Non-pigmented ciliary epithelial cell (primary cell): ENCODE measurements around the genes DUSP10 and TP53BP2.

- RRBS = no CpG with 5 or more reads among the region's 41 CpGs
These were observed at the start of gene DUSP10 for GRCh38 chr1:221741212-221742189. Gene DUSP10, minus strand, starts transcription at chr1:221742089.

- RRBS = no CpG with 5 or more reads among the region's 9 CpGs
These were observed 97.9 kb upstream of the DUSP10 start for GRCh38 chr1:221839638-221840270.

DNA sequence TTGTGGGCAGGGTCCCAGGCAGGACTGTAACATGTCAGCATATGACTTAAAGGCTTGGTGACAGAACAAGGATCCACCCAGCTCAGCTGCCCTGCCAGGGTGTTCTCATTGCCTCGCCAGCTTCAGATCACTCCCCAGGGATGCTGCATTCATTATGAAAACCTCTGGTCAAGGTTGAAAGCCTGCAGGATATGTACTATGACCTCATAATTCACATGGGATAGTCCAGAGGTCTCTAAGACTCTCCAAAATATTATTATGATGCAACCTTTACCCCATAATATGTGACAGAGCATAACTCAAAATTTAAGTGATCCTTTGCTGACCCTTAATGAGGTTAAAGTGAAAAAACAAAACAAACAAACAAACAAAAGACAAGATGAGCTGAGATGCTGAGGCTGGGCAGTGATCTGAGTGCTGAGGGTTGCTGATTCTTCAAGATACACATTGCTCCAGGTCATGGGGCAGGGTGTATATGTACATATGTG is 98.7 kb upstream of the DUSP10 start:
- RRBS = no CpG with 5 or more reads among the region's 1 CpG

GRCh38 chr1:221969260-221969751 is 227.4 kb upstream of the DUSP10 start:
- RRBS = no CpG with 5 or more reads among the region's 5 CpGs

- RRBS = no CpG with 5 or more reads among the region's 3 CpGs
These were observed 286.8 kb upstream of the DUSP10 start for GRCh38 chr1:222028602-222029081.

DNA sequence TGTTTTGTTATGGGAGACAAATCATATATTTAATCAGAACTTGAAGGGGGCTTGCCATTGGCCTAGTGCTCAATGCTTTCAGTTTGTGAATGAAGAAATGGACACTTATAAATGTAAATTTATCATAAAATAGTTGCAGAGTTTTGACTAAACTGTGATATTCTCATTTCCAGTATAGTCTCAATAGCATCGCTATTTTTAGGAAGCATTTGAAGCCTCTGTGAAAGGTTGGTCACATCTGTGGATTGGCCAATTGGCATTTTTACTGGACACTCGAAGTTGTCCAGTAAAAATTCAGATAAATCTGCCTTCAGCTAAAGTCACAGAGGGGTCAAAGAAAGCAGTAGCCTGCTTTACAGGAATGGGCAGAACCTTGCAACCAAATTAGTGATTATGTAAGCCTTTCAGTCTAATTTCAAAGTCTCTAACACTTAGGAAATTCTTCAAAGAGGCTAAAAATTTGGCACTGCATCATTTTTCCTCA is 318.2 kb upstream of the DUSP10 start:
- RRBS = no CpG with 5 or more reads among the region's 2 CpGs

DNA sequence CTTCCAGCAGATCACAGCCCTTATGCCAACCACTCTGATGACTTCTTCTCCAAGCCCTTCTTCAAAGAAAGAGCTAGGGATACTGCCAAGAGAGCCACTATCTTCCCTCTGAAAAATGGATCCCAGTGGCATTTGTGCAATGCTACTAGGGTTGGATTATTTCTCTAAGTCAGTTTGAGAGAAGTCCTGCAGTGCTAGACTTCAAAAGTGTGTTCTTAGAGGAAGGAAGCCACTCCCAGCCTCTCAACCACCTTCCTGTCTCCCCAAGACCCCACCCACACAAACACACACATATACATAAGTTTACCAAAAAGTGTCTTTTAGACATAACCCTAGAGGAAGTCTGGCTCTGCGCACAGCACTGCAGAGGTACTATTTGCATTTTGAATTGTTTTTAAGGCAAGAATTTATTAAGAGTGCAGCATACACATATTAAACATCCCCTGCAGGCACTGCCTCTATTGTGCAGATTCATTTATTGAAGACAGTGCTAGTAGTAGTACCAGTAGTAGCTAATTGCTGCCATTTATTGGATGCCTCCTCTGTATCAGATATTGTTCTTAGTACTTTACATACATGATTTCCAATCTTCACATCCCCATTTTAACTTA is 127.3 kb downstream of the HHIPL2 start:
- RRBS = no CpG with 5 or more reads among the region's 1 CpG

DNA sequence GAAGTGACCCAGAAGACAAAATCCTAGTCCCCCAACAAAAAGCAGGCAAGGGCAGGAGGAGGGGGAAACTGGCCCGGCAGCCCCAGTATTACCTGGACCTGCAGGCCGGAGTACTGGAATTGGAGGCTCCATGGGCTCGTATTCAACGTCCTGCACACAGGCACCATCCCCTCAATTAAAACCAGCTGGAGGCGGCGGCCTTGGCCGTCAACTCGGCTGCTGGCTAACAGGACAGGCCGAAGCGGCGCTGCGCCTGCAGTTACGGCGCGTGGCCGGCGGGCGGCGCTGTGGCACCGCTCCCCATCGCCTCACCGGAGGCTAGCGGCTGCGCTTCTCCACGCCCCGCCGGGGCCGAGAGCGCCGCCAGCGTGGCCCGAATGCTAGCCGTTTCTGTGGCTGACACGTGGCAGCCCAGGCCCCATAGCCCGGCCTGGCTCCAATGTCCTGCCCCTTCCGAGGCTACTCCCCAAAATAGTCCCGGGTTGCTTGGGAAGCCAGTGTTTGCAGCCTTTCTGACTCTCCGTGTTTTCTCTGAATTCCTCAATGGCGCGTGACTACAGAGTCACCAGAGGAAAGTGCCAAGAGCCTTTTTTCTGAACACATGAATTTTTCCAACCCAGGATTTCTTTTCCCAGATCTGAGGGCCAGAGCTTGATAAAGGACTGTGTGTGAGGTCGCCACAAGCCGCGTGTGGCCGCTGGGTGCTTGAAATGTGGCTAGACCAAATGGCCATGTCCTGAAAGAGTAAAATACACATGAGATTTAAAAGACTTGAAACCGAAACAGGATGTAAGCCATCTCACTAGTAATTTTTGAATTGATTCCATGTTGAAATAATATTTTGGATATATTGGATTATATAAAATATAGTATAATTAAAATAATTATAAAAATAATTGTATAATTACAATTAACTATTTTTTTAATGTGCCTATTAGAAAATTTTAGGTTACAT is 82.4 kb downstream of the HHIPL2 start:
- RRBS = 2% methylated on average over 17 of the region's 45 CpGs

- RRBS = no CpG with 5 or more reads among the region's 3 CpGs
These were observed 119.9 kb downstream of the TLR5 start for GRCh38 chr1:223023083-223023661.

GRCh38 chr1:223027412-223028162 is 115.5 kb downstream of the TLR5 start:
- RRBS = no CpG with 5 or more reads among the region's 19 CpGs

DNA sequence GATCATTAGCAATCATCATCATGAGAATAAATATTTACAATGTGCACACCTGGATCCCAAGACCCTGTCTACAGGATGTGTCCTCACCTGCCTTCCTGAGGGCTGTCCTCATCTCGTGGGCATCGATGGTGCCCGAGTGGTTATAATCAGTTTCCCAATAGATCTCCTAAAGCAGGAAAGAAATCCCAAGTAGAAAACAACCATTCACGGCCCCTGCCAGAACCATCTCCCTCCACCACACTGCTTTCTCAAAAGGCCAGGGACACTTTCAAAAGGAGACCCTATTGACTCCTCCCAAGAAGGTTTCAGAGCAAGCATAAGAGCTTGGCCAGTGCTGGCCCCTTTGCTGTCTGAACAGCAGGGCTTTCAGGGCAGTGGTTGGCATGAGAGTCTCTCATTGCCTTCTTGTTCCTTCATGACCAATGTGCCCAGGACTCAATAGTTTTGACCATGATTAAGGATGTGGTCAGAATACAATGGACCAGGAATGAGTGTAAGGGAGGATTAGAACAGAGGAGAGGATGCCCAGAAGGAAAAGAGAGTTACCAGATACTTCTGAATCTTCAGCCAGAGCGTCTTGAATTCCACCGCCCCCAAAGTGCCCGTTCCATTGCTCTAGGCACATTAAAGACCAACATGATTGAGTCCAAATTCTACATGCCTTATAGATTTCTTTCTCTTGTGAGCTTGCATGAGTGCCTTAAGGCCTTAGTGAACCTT is 120.7 kb downstream of the CAPN8 start:
- RRBS = no CpG with 5 or more reads among the region's 7 CpGs

GRCh38 chr1:223655270-223655519 is 10.3 kb downstream of the CAPN8 start:
- RRBS = no CpG with 5 or more reads among the region's 1 CpG

- RRBS = 4% methylated on average over 6 of the region's 70 CpGs
These were observed 36.6 kb downstream of the CAPN2 start for GRCh38 chr1:223748670-223749535.

- RRBS = no CpG with 5 or more reads among the region's 2 CpGs
These were observed 63.5 kb downstream of the CAPN2 start for GRCh38 chr1:223775933-223776220.

GRCh38 chr1:223778221-223779187 is 66.2 kb downstream of the CAPN2 start:
- RRBS = no CpG with 5 or more reads among the region's 12 CpGs

DNA sequence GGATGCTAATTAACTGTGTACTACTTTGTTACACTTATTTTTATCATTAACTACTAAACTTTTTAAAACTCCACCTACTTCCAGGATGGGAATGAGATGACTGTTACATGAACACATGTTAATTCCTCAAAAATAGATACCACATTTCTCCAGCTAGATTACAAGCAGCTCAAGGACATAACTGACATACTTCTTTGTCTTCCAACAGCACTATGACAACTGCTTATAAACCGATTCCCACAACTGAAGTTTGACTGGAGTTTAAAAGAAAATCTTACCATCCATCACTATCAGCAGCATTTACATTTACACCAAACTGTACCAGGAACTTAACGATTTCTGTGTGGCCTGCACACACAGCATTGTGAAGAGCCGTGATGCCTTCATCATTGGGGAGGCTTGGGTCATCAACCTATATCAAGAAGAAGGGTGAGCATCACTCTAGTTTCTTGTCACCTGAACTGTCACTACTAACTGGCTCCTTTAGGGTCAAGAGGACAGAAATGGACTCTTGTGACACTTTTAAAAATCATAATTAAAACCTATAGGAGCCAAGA is 53.6 kb downstream of the TP53BP2 start:
- RRBS = no CpG with 5 or more reads among the region's 3 CpGs

DNA sequence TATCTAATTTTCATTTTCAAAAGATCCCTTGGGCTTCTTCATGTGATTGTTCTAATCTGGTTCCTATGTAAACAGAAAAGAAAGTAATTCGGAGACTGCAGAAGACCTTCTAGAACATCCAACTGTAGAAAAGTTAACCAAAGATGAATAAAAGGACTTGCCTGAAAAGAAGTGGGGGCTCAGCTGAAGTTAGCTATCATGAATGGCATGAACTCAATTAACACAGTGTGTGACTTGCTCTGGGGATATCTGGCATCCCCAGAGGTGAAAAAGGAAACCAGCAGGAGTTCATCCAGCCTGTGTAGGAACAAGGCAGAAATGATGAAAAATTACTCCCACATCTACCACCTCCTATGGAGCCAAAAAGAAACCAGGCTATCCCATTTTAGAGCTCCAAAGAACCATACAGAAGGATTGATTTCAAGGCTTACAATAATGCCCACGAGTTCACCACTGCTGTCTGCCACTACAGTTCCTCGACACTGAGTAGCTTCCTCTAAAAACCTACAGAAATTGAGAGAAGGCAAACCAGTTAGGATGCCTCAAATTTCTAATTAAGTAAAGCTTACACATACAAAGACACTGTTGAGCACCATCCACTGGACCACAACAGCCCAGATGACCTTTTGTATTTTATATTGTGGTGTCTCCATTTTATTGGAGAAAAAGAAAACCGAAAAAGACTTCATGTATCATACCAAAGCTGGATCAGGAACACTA is 25.2 kb downstream of the TP53BP2 start:
- RRBS = no CpG with 5 or more reads among the region's 4 CpGs

DNA sequence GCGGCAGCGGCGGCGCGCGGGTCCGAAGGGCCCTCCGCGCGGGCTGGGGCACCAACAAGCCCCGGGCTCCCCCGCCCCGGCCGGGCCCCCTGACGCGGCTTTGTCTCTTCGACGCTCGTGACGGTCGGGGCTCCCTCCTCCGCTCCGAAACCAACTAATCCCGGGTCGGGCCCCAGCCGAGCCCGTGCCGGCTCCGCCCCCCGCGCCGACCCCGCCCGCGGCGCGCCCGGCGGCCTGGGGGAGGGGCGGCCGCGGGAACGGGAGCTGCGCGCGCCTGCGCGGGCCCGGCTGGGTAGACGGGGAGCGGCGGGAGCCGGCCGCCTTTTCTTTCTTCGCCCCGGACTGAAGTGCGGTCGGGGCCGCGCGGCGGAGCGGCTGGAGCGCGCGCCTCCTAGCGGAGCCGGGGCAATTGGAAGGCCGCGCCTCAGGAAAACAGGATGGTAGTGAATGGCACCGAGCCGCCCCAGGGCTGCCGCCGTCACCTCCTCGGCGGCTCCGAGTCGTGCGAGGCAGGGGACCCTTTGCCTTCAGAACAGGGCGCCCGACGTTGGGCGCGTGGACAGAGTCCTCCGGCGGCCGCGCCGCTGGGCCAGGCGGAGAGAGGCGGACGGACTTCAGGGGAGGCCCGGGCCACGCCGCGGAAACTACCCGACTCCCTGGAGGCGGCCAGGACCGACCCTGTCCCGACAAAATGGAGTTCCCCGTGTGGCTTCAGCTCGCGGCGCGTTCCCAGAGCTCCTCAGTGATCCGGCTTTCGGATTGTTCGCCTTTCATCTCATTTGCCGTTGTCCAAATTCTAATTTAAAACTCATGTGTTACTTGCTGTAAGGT is at the start of gene TP53BP2:
Gene TP53BP2, minus strand, starts transcription at position 152 of the 831 bp plus-strand sequence.
- RRBS = 1% methylated on average over 59 of the region's 109 CpGs

GRCh38 chr1:223886312-223887348 is 40.9 kb upstream of the TP53BP2 start:
- RRBS = no CpG with 5 or more reads among the region's 12 CpGs

DNA sequence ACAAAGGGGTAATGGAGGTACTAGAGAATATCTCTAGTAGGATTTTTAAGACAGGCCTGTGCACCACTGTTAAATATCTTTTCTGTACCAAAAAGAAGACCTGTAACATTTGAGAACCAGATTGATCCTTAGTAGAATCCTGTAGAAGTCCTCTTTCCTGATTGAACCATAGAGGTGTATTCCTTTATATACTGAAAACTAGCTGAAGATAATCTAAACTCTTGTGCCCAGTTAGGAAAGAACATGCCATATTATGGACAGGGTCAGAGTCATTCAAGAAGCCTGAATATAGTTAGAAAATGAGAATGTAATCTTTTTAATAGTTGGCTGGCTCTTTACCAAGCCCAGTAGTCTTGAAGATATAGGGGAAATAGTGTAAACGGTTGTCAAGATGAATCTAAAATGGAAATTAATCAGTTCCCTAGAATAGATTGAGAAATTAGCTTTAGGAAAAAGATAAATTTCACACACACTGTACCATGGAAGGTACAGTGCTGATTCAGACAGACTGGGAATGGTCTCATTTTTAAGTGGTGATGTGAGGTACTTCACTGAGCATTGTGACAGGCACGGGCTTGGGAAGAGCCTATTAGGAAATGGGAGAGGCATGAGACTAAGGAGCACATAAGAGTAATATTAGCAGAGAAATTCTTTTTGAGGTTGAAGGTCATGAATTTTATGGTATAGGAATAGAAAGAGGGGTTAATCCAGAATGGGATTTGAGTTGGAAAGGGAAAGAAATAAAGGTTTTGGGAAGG is 115.4 kb upstream of the FBXO28 start:
- RRBS = no CpG with 5 or more reads among the region's 2 CpGs